H4 (cell line): ENCODE data around the gene ADAMTS14.

DNA sequence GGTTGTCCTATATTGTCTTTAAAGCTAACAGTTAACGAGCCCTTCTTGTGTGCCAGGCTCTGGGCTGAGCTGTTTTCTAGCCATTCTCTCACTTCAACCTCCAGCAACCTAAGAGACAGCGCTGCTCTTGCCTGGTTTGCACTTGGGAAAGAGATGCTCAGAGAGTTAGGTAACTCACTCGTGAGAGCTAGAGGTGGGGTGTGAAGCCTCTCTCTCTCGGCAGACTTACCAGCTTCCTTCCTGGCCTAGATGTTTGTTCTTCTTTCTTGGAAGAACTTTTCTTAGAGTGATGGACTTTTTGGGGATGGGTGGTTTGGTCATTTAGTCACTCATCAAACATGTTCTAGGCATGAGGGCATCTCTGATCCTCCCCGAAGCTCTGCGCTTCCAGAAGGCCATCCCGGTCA, 14.2 kb downstream of the TSPAN15 start:
- RAMPAGE, long total RNA = no peak

- RAMPAGE, long total RNA = no peak
Observed at GRCh38 chr10:69474559-69475480, 23.6 kb downstream of the TSPAN15 start.

GRCh38 chr10:69721651-69722534, 79.8 kb upstream of the COL13A1 start:
- RAMPAGE, long total RNA = no peak

GRCh38 chr10:69845903-69846533, 44.3 kb downstream of the COL13A1 start:
- RAMPAGE, long total RNA = no peak

DNA sequence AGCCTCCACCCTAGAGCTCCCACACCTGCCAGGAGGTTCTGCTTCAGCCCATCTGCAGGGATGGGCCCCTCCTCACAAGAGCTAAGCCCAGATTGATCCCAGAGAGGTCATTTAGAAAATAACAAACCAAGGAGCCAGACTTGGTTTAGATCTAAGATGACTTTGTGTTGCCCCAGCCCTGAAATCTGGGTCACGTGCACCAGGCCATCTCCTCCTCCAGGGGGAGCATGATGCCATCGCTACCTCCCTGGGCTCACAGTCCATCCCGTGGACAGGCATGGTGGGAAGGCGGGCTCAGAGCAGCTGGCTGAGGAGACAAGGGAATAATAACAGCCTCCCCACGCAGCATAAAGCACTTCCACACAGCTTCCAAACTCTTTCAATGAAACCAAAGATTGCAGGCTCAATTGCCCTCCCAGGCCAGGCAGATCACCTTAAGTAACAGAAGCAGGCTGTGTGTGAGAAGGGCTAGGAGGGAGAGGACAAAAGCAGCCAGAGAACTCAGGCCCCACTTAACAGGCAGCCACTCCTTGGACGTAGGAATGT, 99.9 kb downstream of the COL13A1 start:
- RAMPAGE, long total RNA = no peak

DNA sequence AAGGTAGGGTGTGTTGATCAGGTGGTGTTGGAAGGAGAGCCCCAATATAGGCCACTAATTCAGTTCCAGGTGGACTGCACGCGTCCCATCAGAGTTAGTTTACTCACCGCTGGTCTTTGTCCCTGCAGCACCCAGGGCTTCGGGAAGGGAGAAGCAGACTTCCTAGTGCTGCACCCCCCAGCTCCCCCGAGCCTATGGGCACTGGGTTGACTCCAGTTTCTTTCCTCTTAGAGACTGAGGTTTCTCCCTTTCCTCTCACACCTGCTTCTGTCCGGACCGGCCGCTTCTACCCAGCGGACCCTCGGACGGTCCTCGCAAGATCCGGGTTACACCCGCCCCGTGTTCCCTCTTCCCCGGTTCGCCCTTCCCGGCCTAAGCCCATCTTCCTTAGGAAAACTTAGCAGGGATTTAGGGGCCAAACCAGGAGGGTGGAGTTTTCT, 540 bp downstream of the AIFM2 start:
- RAMPAGE, long total RNA = no peak

DNA sequence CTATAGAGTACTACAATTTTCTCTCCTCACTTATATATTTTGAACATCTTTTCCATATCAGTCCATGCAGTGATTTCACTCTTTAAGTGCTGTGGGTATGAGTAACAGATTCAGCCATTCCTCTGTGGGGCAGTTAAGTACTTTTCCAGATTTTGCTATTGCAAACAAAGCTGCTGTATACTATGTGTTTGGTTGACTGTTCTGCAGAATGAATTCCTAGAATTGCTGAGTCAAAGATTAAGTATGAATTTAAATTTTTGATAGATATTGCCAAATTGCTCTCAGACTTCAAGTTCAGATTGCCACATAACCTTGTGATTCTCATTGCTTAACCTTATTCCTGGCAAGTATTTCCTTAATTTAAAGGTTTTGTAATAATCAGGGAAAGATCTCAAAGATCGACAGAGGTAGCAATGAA, 21.6 kb upstream of the SAR1A start:
- RAMPAGE, long total RNA = no peak

DNA sequence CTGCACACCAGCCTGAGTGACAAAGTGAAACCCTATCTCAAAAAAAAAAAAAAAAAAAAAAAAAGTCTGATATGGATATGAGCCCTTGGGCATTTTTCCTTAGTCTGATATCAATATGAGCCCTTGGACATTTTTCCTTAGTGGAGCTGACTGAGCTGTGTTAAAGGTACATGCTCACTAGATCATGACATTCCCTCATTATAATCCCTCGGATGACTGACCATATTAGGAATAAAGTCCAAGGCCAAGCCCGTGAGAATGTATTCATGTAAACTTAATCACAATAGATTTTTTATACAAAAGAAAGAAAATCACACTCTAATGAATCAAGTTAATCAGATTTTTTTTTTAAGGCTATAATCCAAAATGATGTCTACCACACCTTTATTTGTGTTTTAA, 5.6 kb downstream of the PPA1 start:
- RAMPAGE, long total RNA = no peak

DNA sequence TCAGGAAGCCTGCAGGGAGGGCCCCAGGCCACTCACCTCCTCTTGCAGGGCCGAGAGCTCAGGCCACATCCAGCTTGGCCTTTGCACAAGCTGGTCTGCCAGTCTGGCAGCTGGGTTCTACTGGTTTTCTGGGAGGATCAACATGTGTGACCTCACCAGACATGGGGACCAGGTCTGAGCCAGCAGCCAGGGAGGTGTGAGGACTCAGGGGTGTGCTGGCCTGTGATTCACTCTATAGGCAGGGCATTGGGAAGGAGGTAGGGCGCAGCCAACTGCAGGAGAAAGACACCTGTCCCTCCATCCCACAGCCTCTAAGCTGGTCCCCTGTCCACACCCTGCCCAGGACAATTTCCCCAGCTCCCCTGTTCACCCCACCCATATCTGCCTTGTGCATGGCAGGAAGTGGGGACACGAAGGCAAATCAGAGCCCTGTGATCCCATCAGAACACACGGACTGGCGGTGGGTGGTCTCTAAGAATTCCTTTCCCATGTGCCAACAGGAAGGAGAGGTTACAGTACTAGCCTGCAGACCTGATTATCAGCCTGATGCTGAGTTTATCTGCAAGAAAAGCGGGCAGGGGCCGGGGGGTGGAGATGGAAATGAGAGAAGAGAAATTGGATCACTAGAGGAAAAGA, 5.6 kb downstream of the LRRC20 start:
- RAMPAGE, long total RNA = no peak

DNA sequence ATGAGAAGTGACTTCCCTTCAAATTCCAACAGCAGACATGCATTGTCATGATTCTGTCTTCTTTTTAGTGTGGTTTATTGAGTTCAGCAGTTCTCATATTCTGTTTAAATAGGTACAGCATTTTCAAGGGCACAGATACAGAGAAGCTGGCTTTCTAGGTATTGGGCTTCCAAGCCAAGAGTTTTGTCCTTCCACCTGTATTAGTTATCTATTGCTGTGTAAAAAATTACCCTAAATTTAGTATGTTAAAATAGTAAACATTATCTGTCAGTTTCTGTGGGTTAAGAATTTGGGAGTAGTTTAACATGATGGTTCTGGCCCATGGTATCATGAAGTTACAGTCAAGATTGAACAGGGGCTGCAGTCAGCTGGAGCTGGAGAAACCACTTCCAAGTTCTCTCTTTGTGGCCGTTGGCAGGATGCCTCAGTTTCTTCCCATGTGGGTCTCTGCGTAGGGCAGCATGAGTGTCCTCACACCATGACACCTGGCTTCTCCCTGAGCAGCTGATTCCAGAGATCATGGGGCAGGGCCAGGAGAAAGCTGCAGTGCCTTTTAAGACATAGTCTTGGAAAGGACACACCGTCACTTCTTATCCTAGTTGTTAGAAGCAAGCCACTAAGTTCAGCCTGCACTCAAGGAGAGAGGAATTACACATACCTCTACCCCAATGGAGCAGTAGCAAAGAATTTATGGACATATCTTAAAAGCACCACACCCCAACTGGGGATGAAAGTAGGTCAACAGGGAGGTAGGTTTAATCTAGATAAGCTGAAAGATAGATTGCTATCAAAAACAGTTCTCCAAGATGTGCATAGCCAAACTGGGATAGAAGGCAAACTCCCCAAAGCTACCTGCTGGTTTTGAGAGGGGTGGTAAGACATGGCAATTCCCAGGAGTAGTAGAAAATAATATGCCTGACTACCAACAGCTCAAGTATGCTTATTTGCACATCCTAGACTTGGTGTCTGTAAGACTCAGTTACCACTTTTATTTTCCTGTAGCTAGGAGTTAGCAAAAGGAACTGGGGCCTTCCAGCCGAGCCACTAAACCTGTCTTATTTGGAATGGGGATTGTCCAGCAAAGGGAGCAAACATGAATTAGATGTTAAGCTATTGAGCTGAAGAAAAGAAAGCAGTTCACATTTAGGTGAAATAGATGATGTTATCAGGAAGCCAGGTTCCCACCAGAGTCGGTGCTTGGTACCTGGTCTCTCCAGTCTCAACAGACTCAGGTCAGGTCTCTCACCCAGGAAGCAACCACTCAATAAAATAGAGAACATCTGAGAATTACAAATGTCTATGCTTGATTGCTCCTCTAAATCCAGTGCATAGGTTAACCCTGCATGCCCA, 16.3 kb downstream of the NODAL start:
- RAMPAGE, long total RNA = no peak

- RAMPAGE, long total RNA = no peak
Observed at GRCh38 chr10:70459324-70459603, 17.8 kb upstream of the NODAL start.

DNA sequence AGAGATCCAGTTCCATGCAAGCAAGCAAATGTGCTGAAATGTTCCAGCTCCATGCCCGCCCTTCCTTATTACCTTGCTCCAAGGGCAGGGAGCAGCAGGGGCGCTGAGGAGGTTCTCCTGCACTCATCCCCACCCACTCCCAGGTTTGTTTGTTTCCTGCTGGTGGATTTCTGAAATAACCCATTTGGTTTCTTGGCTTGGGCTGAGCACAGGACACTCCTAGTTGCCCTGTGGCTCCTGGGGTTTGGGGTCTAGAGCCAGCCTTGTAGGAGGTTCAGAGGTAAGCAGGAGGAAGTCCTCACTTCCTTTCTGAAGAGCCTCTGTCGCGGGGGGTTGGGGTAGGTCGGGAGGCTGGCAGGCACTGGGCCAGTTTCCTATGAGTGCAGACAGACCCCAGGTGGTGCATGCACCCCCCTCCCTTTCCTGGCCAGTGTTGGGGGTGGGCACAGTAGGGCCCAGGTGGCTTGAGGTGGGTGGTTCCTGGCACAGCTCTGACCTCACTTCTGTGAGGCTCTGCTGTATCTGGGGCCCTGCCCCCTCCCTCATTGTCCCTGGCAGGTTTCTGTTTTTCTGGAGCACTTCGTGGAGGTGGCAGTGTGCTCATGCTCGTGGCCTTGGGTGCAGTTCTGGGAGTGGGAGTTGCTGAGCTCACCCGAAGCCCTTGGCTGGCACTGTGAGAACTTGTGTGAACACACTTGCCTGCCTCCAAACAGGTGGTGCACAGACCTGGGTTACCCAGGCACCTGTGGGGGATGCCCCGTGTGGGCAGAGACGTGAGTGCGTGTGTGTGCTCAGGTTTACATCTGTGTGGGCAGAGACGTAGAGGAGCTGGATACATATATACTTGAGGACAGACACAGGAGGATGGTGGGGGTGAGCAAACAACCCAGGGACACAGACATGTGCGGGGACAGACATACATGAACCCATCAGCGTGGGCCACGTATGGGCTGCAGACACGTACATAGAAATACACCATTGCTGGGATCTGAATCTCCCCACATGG, 1.8 kb downstream of the PALD1 start:
- RAMPAGE, long total RNA = no peak

- RAMPAGE, long total RNA = no peak
Observed at GRCh38 chr10:70592417-70592735, 10.2 kb downstream of the PRF1 start.

DNA sequence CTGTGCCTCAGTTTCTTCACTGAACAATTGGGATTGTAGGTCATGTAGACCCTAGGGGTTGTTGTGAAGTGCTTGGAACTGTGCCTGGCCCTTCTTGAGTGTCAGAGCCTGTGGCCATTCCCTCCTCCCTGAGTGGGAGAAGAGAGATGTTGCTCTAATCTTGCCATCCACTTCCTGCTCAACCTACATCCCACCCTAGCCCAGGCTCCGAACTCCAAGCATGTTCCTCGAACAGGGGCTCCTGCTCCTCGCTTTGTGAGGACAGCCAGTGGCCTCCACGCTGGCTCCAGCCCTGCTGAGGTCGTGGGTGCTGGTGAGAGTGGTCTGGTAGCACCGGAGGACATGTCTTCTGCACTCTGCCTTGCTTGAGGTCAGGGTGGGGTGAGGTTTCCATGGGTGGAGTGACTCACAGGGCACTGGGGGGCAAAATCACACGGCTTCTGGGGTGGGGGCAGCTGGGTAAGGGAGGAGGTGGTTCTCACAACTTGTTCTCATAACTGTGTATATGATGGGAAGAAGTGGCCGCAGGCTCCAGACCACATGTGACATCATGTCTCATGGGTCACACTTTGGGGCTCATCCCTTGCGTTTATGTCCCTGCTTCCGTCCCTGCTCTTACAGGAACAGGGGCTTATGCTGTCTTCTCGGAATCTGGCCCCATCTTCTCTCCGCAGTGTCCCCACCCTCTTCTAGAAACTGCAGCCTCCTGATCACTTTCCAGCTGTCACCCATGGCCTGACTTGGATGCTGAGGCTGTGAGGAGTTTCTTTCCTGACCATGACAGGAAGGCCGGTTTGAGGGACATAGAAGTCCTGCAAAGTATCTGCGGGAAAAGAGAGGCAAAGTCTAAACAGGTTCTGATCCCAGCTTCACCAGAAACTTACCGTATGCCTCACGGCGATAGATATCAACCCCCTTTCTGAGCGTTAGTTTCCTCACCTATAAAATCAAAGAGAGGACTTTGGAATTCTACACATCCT, 931 bp upstream of the PRF1 start:
- RAMPAGE, long total RNA = no peak

DNA sequence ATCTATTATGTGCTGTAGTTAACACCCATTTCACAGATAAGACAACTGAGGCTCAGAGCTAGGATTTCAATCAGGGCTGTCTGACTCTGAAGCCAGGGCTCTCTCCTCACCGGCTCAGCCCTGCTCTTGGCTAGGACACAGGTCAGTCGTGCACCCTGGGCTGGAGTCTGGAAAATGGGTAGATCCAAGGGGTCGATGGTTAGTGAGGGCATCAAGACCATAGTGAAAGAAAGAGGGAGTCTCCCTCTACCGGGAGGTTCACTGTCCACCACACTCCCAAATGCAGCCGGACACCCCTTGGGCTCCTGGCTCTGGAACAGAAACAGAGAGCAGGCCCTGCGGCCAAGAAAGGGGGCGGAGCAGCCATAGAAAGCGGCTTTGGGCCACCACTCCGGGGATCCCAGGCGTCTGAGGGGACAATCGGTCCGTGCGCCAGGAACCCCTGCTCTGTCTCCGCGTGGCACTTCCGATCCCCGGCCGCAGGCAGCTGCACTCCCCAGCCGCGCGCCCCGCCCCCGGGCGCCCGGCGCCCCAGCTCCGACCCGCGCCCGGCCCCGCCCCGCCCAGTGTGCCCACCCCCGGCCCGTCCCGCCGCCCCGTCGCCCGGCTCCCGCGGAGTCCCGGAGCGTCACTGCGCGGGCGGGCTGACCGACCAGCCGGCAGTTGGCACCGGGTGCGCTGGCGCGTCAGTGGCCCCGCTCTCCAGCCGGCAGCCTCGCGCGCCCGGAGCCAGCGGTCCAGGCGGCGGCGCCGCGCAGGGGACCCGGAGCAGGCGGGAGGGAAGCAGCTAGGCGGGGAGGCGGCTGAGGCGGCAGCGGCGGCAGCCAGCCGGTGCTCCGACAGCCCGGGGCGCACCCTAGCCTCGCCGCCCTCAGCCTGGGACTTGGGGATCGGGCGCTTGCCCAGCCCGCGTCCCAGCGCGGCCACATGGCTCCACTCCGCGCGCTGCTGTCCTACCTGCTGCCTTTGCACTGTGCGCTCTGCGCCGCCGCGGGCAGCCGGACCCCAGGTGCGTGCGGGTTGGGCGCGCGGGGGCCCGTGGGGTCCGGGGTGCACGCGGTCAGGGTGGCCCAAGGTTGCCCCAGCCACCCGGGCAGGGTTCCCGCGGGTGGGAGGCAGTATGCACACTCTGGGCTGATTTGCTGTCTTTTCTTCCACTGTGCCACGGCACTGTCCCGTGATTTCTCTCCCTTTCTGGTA, at the start of gene ADAMTS14:
TSS of gene ADAMTS14 (plus strand) at position 631 of the 1,200 bp plus-strand sequence.
- RAMPAGE, long total RNA = no peak

DNA sequence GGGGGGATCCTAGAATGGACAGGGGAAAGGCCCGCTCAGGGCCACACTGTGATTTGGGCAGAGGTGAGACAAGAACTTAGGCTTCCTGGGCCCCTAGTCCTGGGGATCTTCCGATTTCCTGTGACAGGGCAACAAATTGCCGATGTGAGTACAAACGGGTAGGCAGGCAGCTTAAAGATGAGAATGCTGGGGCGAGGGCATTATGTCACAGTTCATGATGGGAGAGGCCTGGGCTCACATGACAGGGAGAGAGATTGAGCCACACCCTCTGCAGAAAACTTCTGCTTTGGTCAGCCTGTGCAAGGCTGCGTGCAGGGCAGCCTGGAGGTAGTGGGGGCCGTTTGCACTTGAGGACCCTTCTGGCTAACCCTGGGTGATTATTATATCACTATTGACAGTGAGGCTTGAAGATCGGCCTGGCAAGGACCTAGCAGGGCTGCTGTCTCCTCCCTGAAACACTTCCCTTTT, 5.2 kb downstream of the TBATA start:
- RAMPAGE, long total RNA = no peak

DNA sequence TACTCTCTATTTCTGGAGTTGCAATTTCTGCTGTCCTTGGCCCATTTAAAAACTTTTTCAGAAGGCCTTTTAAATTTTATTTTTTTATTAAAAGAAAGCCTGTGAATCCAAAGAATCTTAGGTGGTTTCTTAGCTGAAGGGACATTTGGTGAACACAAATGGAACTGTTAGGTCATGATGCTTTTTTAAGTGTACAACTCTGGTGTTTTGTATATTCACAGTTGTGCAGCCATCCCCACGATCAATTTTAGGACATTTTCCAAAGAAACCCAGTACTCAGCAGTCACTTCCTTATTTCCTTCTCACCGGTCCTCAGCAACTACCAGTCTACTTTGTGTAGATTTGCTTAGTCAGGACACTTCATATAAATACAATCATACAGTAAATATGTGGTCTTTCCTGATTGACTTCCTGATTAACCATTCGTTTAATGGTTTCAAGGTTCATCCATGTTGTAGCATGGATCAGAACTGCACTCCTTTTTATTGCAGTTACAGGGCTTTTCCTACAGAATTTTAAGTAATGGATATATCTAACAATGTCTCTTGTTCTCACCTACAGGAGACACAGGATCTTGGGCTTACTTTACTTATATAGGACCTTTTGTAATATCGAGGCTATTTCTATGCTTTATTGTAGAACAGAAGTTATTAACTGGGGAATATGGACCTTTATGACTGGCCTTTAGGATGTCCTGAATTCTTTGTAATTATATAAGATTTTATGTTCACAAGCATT, 14.4 kb downstream of the SGPL1 start:
- RAMPAGE, long total RNA = no peak

DNA sequence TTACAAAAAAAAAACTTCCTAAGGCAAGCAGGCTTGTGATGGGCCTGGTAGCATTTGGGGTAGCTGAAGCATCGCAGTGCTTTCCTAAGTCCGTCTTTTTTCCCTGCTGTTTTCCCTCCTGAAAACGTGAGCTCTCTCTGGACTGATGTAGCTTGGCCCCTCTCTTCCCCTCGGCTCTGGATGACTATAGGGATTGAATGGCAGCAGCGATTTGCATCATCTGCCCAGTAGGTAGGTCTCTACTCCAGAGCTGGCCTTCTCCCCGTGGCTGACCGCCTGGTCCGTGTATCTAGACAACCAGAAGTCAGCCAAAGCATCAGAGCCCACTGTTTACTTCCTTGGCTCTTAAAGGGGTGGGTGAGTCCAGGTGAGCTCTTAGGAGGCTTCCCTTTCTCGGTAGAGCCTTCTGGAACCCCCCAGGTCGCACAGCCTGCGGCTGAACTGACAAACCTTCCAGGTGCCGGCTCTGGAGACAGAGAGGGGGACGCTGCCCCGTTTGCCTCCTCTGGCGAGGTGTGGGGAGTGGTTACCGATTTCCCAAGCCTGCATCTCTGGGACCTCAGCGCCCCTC, 1.1 kb downstream of the PCBD1 start:
- RAMPAGE, long total RNA = no peak

DNA sequence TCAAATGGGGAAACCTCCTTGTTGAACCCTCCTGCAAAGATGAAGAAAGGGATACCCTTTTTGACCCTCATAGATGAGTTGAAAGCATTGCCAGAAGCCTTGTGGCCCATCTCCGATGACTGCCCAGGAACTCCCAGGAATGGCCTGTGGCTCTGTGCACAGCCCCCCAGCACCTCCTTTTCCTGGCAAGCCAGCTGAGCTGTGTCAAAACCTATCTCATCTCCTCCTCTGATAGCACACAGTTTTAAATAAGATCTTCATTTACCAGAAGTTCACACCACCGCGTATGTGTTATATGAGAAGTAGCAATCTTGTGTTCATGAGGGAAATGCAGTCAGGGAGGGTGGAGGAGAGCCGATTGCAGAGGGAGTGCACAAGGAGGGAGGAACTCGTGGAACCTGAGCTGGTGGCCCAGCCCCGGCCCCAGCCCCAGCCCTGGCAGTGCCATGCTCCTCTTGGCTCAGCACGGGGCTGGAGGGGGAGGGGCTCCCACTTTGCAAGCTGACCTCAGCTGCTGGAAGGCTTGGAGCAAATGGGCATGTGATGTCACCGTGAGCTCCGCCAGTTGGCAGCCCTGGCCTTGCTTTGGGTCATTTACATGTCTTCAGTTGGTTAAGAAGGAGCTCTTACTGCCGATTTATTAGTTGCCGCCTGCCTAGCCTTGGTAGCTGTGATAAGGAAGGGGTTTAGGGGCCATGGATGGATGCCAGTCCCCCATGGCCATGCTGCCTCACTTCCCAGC, 19.8 kb downstream of the UNC5B start:
- RAMPAGE, long total RNA = no peak

DNA sequence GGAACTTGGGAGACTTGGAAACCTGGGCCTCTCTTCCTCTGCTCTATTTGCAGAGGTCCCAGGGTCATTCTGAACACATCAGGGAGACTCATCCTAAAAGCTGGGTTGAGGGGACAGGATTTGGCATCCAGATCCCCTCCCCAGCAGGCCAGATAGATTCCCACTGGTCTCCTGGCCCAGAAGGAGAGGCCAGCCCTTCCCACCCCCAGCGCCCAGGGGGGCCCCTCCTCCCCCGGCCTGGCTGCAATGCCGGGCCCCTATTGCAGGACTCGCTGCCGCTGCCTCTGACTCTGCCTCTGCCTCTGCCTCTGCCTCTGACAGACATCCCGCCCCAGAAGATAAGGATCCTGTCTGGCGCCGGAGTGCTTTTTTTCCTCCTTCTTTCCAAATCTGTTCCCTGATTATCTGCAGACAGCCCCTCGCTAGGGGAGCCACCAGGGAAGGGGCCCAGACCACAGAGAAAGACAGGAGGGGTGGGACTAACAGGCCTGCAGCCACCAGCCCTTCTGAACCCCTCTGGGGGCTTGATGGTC, 22.5 kb downstream of the UNC5B start:
- RAMPAGE, long total RNA = no peak